ENCODE measurements around a stretch of chr14.

DNA sequence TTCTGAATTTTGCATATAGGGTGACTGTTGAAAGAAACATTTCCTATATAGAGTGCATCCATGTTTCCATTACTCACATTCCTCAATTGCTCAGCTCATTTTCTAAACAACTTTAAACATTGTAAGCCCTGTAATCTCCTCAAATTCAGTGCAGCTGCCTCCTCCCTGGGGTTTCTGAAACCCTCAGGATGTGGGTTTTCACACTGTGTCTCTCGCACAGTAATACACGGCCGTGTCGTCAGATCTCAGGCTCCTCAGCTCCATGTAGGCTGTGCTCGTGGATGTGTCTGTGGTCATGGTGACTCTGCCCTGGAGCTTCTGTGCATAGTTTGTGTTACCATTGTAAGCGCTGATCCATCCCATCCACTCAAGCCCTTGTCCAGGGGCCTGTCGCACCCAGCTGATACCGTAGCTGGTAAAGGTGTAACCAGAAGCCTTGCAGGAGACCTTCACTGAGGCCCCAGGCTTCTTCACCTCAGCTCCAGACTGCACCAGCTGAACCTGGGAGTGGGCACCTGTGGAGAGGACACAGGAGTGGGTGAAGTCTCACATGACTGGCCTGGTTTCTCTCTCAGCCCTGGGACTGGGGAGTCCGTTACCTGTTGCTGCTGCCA, 658.4 kb downstream of the TMEM121 start:
- PRO-cap = no peak

GRCh38 chr14:106401177-106401700, 874.9 kb downstream of the TMEM121 start:
- PRO-cap = no peak

GRCh38 chr14:106510844-106511214, 984.4 kb downstream of the TMEM121 start:
- PRO-cap = no peak

DNA sequence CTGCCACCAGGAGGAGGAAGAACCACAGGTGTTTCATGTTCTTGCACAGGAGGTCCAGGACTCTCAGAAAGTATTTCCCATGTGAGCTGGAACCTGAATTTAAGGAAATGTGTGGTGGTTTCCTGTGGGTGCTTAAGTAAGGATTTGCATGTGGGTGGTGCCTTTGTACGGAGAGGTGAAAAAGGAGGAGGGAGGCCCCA, 1113.0 kb downstream of the TMEM121 start:
- PRO-cap = no peak

GRCh38 chr14:106744854-106745859, 1218.8 kb downstream of the TMEM121 start:
- PRO-cap = no peak

- PRO-cap = no peak
These were observed 1320.2 kb downstream of the TMEM121 start for GRCh38 chr14:106846660-106846859.

- PRO-cap = no peak
These were observed 1351.2 kb downstream of the TMEM121 start for GRCh38 chr14:106877560-106877992.